Measurements from ENCODE around the gene SLMAP.

- PRO-cap = unidirectional peak, plus-strand start at chr3:57756313
- RAMPAGE, long total RNA, 4 experiments = start-site peak on the plus strand in 3 of 4 experiments, at chr3:57756226-57756316 at its widest, 52 to 99 reads per replicate
Observed at GRCh38 chr3:57755982-57756514, at the start of gene SLMAP. Gene SLMAP, plus strand, starts transcription at chr3:57756309.

GRCh38 chr3:58015378-58016155 is 7.3 kb downstream of the FLNB start:
- PRO-cap = unidirectional peak, plus-strand start at chr3:58015580
- RAMPAGE, long total RNA, 4 experiments = no peak in any of the 4 experiments

GRCh38 chr3:58071483-58072226 is 63.4 kb downstream of the FLNB start:
- PRO-cap = no peak
- RAMPAGE, long total RNA, 4 experiments = start-site peak on the plus strand in 1 of 4 experiments, at chr3:58071814-58071861 at its widest, 6 reads per replicate

- PRO-cap = no peak
- RAMPAGE, long total RNA, 4 experiments = no peak in any of the 4 experiments
Observed at GRCh38 chr3:58099898-58100345, 91.7 kb downstream of the FLNB start.

- PRO-cap = no peak
- RAMPAGE, long total RNA, 4 experiments = no peak in any of the 4 experiments
Observed at GRCh38 chr3:58271924-58272239, 34.2 kb upstream of the RPP14 start.

DNA sequence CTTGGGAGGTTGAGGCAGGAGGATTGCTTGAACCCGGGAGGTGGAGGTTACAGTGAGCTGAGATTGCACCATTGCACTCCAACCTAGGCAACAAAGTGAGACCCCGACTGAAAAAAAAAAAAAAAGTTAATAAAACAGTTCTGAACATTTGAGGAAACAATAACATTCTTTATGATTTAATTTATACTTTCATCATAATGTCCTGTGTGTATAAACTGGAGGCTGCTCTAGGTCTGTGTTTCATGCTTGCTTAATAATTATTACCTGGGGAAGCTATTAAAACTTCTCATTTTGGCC is 28.0 kb downstream of the PXK start:
- PRO-cap = unidirectional peak, minus-strand start at position 122 of the sequence
- RAMPAGE, long total RNA, 4 experiments = no peak in any of the 4 experiments

GRCh38 chr3:58493002-58493248 is 1.0 kb downstream of the KCTD6 start:
- PRO-cap = no peak
- RAMPAGE, long total RNA, 4 experiments = no peak in any of the 4 experiments

DNA sequence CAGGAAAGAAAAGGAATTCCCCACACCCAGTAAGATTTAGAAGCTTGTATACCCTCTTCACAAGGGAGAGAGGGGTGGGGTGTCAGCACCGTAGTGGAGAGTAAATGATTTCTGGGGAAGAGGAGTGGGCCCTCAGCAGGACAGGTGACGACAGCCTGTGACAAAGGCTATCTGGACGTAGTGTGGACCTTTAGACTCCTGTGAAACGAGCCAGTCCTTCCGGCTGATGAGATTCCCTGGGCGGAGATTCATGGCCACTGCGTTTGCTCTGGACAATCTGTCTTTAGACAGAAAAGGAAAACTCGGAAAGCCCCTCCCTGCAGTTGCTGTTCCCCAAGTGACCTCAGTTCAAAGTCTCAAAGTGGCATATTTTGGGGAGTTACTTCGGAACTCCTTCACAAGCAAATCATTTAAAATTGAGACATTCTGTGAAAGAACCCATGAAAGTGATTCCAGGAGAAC is 1.7 kb upstream of the FAM3D start:
- PRO-cap = bidirectional peak, plus-strand start at position 213 of the sequence, minus-strand start at position 95 of the sequence
- RAMPAGE, long total RNA, 4 experiments = no peak in any of the 4 experiments

DNA sequence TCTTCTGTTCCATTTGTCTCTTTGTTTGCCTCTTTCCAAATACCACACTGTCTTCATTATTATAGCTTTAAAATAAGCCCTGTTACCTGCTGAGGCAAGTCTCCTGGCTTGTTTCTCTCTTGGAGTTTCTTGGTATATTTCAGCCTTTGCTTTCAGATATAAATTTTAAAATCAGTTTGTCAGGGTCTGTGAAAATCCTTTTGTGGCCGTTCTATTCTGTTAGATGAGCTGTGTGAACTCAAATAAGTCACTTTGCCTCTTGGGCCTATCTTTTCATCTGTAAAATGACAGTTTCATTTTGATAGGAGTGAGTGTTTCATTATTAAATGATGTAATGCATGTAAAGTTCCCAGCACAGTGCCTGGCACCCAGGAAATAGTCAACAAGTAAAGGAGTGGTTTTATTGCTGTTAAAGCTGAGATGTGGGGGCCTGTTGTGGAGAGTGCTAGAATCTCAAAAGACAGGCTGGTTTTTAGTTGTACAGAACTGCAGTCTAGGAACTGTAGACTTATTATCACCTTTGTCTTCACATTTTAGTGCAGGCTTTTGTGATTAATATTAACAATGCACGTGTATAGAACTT is 394.4 kb upstream of the CFAP20DC start:
- PRO-cap = no peak
- RAMPAGE, long total RNA, 4 experiments = no peak in any of the 4 experiments

DNA sequence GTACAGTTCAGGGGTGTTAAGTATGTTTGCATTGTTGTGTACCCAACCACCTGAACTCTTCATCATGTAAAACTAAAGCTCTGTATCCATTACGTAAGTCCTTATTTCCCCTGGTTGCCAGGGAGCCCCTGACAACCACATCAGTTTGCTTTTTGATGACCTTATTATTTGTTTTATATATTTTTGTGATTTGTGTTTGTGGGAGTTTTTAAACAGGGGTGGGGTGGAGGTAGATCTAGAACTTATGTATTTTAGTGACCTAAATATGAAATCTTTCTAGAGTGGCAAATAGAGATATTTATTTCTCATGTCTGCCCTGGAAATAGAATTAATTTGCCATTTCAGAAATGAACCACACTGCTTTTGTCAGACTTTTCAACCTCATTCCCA is 402.6 kb upstream of the CFAP20DC start:
- PRO-cap = no peak
- RAMPAGE, long total RNA, 4 experiments = no peak in any of the 4 experiments

GRCh38 chr3:59551598-59552165 is 501.9 kb upstream of the CFAP20DC start:
- PRO-cap = no peak
- RAMPAGE, long total RNA, 4 experiments = no peak in any of the 4 experiments

DNA sequence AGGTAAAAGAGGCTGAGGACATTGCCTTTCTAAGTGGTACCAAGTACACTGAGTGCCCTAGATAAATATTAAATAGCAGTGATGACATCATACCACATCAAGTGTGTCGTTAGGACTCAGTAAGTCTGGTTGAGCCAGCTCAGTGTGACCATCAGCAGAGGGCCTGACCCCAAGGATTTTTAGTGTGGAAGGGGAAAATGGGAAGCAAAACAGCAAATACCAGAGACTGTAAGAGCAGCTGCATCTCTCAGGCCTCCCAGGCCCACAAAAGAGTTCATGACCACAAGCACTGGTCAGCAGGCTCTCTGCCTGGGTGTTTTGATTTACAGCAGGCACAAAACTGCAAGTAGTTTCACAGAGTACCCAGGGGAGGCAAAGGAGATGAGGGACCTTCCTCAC is 557.2 kb upstream of the CFAP20DC start:
- PRO-cap = no peak
- RAMPAGE, long total RNA, 4 experiments = no peak in any of the 4 experiments

- PRO-cap = no peak
- RAMPAGE, long total RNA, 4 experiments = no peak in any of the 4 experiments
Observed at GRCh38 chr3:60010664-60011394, 961.0 kb upstream of the CFAP20DC start.

- PRO-cap = no peak
- RAMPAGE, long total RNA, 4 experiments = no peak in any of the 4 experiments
Observed at GRCh38 chr3:60017487-60018296, 967.9 kb upstream of the CFAP20DC start.

GRCh38 chr3:60370682-60371499 is 880.4 kb downstream of the FHIT start:
- PRO-cap = no peak
- RAMPAGE, long total RNA, 4 experiments = start-site peak on the minus strand in 2 of 4 experiments, at chr3:60370649-60370989 at its widest, 6 to 13 reads per replicate

- PRO-cap = no peak
- RAMPAGE, long total RNA, 4 experiments = start-site peak on the minus strand in 1 of 4 experiments, at chr3:60421115-60421173 at its widest, 5 reads per replicate
Observed at GRCh38 chr3:60420870-60421671, 830.2 kb downstream of the FHIT start.

- PRO-cap = no peak
- RAMPAGE, long total RNA, 4 experiments = no peak in any of the 4 experiments
Observed at GRCh38 chr3:61575812-61576276, 14.5 kb downstream of the PTPRG start.

- PRO-cap = no peak
- RAMPAGE, long total RNA, 4 experiments = start-site peak on the plus strand in 1 of 4 experiments, at chr3:61591450-61591457 at its widest, 9 reads per replicate
Observed at GRCh38 chr3:61590977-61591992, 29.9 kb downstream of the PTPRG start.

DNA sequence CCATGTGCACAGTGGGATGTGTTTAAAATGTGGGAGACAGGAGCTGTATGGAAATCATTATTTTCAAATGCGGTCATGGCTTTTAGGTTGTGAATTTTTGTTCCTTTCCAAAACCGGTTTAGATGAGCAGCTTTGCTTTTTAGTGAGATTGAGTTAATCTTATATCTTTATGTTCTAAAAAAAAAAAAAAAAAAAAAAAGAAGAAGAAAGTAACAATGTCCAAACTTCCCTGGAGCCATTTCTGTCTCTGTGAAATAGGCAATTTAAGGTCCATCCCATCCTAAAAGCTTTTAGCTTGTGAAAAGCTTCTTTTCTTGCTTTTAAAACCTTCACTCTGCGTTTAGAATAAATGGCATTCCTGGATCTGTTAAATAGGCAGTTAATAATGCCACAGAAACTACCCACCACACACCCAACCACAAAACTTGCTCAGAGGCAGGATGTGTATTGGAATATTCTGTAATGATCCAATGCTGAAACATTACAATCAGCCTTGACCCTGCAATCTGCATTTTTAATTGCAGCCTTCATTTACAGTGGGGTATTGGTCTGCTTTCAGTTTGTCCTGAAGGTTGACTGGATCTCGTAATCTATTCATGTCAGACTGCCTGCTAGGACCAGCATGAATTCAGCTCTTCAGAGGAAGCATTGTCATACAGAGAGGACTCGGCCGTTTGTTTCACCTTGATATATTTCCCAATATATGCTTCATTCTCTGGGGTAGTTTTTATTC is 119.7 kb downstream of the PTPRG start:
- PRO-cap = no peak
- RAMPAGE, long total RNA, 4 experiments = no peak in any of the 4 experiments

- PRO-cap = no peak
- RAMPAGE, long total RNA, 4 experiments = no peak in any of the 4 experiments
Observed at GRCh38 chr3:61683270-61683599, 121.9 kb downstream of the PTPRG start.